Uterus (tissue), 7 donors: ENCODE measurements around the genes SPSB3 and IGFALS.

- PRO-cap, 4 experiments, result peak in 4 of 4 experiments; most common plus-strand start chr16:1782968 (in 2); most common minus-strand start chr16:1782538 (in 4)
- RAMPAGE, long total RNA, 2 experiments, result start-site peak on the plus strand in 1 of 2 experiments, at chr16:1782956-1783001 at its widest, 227 reads per replicate; start-site peak on the minus strand in 1 of 2 experiments, at chr16:1782512-1782527 at its widest, 61 reads per replicate
- RRBS, result 2% methylated on average over 28 of the region's 117 CpGs
Measured at GRCh38 chr16:1782270-1783207, at the start of gene SPSB3. Gene SPSB3 (minus strand): TSS chr16:1782571.

GRCh38 chr16:1793566-1793948 is at the start of gene IGFALS:
Gene IGFALS (minus strand): TSS chr16:1793705.
- PRO-cap, 4 experiments, result no peak in any of the 4 experiments
- RAMPAGE, long total RNA, 2 experiments, result no peak in any of the 2 experiments
- RRBS, result 19% methylated on average over 9 of the region's 20 CpGs

DNA sequence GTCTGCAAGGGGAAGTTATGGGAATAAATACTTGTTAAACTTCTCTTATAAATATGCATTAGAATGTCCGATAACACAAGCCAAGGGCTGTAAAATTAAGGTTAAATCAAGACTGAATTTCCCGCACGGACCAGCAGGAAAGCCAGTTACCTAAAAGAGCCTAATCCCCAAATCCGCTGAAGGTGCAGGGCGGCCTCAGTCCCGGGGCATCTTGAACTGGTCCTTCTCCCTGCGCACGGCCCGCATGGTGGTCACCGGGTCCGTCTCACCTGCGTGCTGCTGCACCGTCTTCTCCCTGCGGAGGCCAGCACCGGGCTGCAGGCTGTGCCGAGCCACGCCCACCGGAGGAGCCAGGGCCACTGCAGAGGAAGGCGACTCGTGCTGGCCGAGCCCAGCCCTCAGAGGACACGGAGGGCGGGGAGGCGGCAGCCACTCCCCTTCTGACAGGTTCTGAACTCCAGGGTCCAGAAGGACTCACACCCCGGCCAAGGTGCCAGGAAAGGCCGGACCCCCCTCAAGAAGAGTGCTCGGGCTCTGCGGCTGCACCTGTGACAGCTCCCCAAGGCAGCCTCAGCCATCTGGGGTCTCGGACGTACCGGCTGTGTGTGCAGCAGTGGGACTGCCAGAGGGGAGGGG is 15.7 kb upstream of the IGFALS start:
- PRO-cap, 4 experiments, result no peak in any of the 4 experiments
- RAMPAGE, long total RNA, 2 experiments, result no peak in any of the 2 experiments
- RRBS, result 71% methylated on average over 16 of the region's 31 CpGs

- PRO-cap, 4 experiments, result no peak in any of the 4 experiments
- RAMPAGE, long total RNA, 2 experiments, result no peak in any of the 2 experiments
- RRBS, result no CpG with 5 or more reads among the region's 9 CpGs
Measured at GRCh38 chr16:1830110-1830872, 3.3 kb downstream of the FAHD1 start.

- PRO-cap, 4 experiments, result no peak in any of the 4 experiments
- RAMPAGE, long total RNA, 2 experiments, result no peak in any of the 2 experiments
- RRBS, result 65% methylated on average over 5 of the region's 15 CpGs
Measured at GRCh38 chr16:1913209-1913793, 4.9 kb downstream of the HS3ST6 start.

GRCh38 chr16:1979669-1980552 is 1.4 kb downstream of the NOXO1 start:
- PRO-cap, 4 experiments, result no peak in any of the 4 experiments
- RAMPAGE, long total RNA, 2 experiments, result no peak in any of the 2 experiments
- RRBS, result 11% methylated on average over 14 of the region's 63 CpGs

GRCh38 chr16:2010059-2010729 is 9.4 kb upstream of the NPW start:
- PRO-cap, 4 experiments, result peak in 1 of 4 experiments; most common plus-strand start chr16:2010302 (in 1); most common minus-strand start chr16:2010281 (in 1)
- RAMPAGE, long total RNA, 2 experiments, result no peak in any of the 2 experiments
- RRBS, result no CpG with 5 or more reads among the region's 15 CpGs

DNA sequence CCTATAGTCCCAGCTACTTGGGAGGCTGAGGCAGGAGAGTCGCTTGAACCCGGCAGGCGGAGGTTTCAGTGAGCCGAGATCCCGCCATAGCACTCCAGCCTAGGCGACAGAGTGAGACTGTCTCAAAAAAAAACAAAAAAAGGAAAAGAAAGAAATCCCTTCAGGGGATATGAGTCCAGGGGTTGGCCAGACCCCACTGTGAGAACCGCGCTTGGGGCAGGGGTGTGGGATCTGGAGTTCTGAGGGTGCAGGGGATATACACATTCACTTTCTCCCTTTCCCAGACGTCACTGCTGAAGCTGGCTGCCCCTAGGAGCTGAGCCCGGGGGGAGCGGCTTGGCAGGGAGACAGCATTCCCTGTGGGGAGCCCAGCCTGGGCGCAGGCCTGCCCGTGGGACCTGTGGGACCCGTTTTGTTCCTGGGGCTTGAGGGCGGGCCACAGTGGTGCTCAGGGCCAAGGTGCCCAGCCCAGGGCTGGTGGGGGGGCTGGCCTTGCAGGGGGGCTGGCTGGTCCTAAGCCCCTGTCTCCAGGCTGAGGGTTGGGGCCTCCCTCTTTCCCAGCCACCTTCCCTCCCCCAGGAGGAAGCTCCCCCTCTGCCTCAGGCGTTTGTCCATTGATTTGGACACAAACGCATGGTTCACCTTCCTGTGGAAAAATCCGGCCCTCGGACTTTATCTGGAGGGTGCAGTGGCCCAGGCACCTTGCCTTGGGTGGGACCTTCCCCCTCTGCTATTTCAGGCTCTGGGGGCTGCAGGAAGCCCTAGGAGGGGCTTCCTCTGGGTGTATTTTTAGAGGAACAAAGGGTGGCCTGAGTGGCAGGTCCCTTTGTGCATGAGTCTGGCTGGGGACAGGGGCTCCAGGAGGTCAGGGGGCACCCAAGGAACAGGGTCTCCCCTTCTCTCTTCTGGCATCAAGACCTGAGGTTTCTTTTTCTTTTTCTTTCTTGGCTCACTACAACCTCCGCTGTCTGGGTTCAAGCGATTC is 4.4 kb downstream of the NHERF2 start:
- PRO-cap, 4 experiments, result peak in 2 of 4 experiments; most common plus-strand start position 792 of the sequence (in 1); most common minus-strand start position 414 of the sequence (in 2)
- RAMPAGE, long total RNA, 2 experiments, result no peak in any of the 2 experiments
- RRBS, result no CpG with 5 or more reads among the region's 21 CpGs

DNA sequence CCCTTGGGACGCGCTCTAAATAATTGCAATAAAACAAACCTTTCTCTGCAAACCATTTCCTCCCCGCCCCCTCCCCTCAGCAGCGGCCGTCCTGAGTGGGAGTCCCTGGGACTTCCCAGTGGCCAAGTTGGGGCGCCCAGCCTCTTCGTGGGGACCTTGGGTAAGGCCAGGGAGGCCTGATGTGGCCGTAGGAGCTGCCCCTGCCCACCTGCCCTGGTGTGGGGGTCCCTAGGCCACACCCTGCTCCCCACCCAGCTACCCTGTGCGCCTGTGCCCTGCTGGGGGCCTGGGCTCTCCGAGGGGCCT is 9.2 kb downstream of the NTHL1 start:
- PRO-cap, 4 experiments, result peak in 3 of 4 experiments; most common plus-strand start position 71 of the sequence (in 1)
- RAMPAGE, long total RNA, 2 experiments, result start-site peak on the plus strand in 1 of 2 experiments, centred at position 118 of the sequence, 10 reads per replicate
- RRBS, result no CpG with 5 or more reads among the region's 10 CpGs

- PRO-cap, 4 experiments, result peak in 4 of 4 experiments; most common plus-strand start chr16:2082457 (in 4); most common minus-strand start chr16:2082350 (in 4)
- RAMPAGE, long total RNA, 2 experiments, result no peak in any of the 2 experiments
- RRBS, result no CpG with 5 or more reads among the region's 31 CpGs
Measured at GRCh38 chr16:2082160-2082765, 34.5 kb downstream of the TSC2 start.

DNA sequence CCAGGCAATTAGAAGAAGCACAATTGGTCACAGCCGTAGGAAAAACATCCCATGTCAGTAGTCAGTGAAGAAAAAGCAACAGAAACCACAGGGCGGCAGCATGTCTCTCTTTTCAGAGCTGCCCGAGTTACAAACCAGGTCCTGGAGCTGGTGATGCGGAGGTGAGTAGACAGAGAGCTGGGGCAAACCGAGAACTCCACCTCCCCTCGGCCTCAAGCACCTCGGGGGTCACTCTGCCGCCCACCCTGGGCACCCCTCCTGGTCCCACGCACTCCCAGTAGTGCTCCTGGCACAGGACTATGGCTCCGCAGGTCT is 14.3 kb downstream of the PKD1 start:
- PRO-cap, 4 experiments, result peak in 4 of 4 experiments; most common plus-strand start position 137 of the sequence (in 3)
- RAMPAGE, long total RNA, 2 experiments, result no peak in any of the 2 experiments
- RRBS, result no CpG with 5 or more reads among the region's 10 CpGs

DNA sequence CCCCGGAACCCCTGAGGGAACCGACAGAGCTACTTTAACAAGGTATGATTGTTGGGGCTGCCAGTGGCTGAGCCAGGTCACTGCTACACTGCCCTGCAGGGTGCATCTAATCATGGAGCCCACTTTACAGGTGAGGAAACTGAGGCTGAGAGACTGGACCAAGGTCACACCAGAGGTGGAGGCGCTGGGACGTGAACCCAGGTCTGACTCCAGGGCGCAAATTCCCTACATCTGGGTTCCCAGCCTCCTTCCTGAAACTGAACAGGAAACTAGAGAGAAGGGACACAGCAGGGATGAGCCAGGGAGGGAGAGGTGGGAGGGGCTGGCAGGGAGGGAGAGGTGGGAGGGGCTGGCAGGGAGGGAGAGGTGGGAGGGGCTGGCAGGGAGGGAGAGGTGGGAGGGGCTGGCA is 8.1 kb downstream of the PKD1 start:
- PRO-cap, 4 experiments, result no peak in any of the 4 experiments
- RAMPAGE, long total RNA, 2 experiments, result no peak in any of the 2 experiments
- RRBS, result no CpG with 5 or more reads among the region's 5 CpGs

- PRO-cap, 4 experiments, result peak in 3 of 4 experiments; most common plus-strand start chr16:2148230 (in 2); most common minus-strand start chr16:2148114 (in 3)
- RAMPAGE, long total RNA, 2 experiments, result no peak in any of the 2 experiments
- RRBS, result 18% methylated on average over 9 of the region's 18 CpGs
Measured at GRCh38 chr16:2147895-2148347, 504 bp upstream of the RAB26 start.

DNA sequence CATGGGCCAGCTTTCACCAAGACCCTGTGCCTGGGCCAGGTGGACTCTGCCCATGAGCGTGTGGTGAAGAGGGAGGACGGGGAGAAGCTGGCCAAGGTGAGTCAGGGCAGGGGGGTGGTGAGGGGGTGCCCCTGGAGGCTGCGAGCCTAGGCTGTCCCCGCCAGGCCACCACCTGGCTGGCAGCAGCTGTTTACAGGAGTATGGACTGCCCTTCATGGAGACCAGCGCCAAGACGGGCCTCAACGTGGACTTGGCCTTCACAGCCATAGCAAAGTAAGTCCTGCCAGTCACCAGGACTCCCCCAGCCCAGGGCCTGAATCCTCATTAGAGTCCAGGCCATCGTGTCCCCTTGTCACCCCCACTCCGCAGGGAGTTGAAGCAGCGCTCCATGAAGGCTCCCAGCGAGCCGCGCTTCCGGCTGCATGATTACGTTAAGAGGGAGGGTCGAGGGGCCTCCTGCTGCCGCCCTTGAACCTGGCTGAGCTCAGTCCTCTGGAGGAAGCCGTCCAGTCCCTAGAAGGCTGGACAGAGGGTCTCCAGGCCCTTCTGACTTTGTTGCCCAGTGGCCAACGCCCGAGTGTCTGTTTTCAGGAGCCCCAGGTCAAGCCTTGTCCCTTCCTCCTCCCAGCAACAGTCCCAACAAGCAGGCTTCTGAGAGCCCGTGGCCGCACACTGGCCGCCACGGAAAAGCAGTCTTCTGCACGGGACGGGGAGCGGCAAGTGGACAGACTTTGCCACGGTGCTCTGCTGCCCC is 2.5 kb upstream of the TRAF7 start:
- PRO-cap, 4 experiments, result peak in 2 of 4 experiments; most common plus-strand start position 487 of the sequence (in 1); most common minus-strand start position 428 of the sequence (in 2)
- RAMPAGE, long total RNA, 2 experiments, result no peak in any of the 2 experiments
- RRBS, result no CpG with 5 or more reads among the region's 28 CpGs

GRCh38 chr16:2159027-2159948 is 3.7 kb downstream of the TRAF7 start:
- PRO-cap, 4 experiments, result peak in 4 of 4 experiments; most common plus-strand start chr16:2159579 (in 3); most common minus-strand start chr16:2159424 (in 4)
- RAMPAGE, long total RNA, 2 experiments, result no peak in any of the 2 experiments
- RRBS, result 17% methylated on average over 2 of the region's 30 CpGs

DNA sequence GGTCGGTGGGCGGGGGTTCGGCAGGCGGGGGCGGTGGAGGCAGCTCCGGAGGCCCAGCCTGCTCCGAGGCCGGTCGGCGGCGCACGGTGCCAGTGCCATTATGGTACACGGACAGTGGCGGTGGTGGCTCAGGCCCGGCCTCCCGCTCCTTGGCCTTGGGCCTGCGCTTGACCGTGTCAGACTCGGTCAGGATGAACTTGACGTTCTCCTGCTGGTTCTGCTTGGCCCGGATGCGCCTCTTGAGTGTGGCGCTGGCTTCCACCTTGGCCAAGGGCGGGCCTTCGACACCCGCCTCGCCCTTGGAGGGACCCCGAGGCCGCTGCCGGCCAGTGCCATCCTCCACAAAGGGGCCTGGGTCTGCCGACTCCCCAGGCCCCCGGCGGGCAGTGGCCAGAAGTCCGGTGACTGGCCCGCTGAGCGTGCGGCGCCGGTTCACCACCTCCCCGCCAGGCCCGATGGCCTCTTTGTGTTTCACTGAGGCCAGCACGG is 16.6 kb downstream of the CASKIN1 start:
- PRO-cap, 4 experiments, result no peak in any of the 4 experiments
- RAMPAGE, long total RNA, 2 experiments, result no peak in any of the 2 experiments
- RRBS, result 91% methylated on average over 19 of the region's 42 CpGs

GRCh38 chr16:2213096-2213632 is 1.5 kb downstream of the PGP start:
- PRO-cap, 4 experiments, result no peak in any of the 4 experiments
- RAMPAGE, long total RNA, 2 experiments, result no peak in any of the 2 experiments
- RRBS, result no CpG with 5 or more reads among the region's 10 CpGs

- PRO-cap, 4 experiments, result peak in 1 of 4 experiments; most common minus-strand start chr16:2430470 (in 1)
- RAMPAGE, long total RNA, 2 experiments, result no peak in any of the 2 experiments
- RRBS, result no CpG with 5 or more reads among the region's 12 CpGs
Measured at GRCh38 chr16:2430189-2430838, 1.1 kb downstream of the CCNF start.

DNA sequence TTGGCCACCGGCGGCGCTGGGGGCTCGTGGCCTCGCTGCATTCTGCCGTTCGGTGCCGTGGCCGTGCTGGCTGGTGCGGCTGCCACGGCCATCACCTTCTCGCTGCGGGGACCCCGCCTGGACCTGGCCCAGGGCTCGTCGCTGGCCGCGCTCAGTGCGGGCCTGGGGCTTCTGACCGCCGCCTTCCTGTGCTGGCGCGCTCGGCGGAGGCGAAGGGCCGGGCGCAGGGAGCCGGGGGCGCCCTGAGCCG is 3.3 kb upstream of the NTN3 start:
- PRO-cap, 4 experiments, result no peak in any of the 4 experiments
- RAMPAGE, long total RNA, 2 experiments, result no peak in any of the 2 experiments
- RRBS, result 2% methylated on average over 3 of the region's 31 CpGs

DNA sequence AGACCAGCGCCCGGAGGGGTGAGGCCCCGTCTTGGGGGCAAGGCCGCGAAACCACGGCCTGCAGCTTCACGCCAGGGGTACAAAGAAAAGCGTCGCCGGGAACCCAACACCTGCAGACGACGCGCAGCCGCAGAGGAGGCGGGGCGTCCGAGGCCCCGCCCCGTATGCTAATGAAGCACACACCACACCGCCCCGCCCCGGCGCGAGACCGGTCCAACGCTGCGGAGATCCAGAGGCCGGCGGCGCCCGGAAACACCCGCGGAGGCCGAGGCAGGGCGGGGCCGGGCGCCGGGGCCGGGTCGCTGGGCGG is 284 bp upstream of the ATP6V0C start:
- PRO-cap, 4 experiments, result peak in 4 of 4 experiments; most common minus-strand start position 81 of the sequence (in 2)
- RAMPAGE, long total RNA, 2 experiments, result no peak in any of the 2 experiments
- RRBS, result 2% methylated on average over 21 of the region's 41 CpGs